Brain (tissue), 1 donor: ENCODE data around the genes KHDC1L and MTO1.

- RRBS, result no CpG with 5 or more reads among the region's 4 CpGs
Observed at GRCh38 chr6:71324202-71324556, 35.6 kb downstream of the OGFRL1 start.

DNA sequence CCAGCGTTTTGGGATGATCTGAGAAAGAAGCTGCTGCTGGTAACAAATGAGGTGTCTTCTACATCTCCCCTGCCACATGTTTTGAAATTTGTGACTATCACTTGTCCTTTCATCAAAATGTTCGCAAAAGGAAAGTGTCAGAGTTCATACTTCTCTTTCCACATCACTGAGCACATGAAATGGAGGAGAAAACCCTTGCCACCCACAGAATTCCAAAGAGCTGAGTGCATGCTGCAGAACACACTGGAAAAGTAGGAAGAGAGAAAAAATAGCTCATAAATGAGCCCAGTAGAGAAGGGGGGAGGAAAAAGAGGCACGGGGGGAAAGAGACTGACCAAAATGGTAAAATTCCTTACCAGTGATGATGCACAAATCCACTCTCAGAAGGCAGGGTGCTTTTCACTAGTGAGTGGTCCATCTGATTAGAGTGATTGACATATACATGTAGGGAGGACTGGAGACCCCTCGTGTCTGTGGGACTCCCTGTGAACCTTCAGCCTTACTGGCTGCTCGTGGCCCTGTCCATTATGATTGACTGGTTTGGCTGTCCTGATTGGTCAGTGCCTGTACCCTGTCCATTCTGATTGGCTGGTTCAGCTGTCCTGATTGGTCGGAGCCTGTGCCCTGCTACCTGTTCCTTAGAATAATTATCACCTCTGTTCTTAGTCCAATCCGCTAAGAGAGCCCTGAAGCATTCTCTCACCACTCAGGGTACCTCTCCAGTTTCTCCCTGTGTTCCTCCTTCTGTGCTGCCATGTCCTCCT lies 180.6 kb downstream of the OGFRL1 start:
- RRBS, result no CpG with 5 or more reads among the region's 7 CpGs

- RRBS, result no CpG with 5 or more reads among the region's 6 CpGs
Observed at GRCh38 chr6:72313438-72313801, 308.4 kb upstream of the KCNQ5 start.

DNA sequence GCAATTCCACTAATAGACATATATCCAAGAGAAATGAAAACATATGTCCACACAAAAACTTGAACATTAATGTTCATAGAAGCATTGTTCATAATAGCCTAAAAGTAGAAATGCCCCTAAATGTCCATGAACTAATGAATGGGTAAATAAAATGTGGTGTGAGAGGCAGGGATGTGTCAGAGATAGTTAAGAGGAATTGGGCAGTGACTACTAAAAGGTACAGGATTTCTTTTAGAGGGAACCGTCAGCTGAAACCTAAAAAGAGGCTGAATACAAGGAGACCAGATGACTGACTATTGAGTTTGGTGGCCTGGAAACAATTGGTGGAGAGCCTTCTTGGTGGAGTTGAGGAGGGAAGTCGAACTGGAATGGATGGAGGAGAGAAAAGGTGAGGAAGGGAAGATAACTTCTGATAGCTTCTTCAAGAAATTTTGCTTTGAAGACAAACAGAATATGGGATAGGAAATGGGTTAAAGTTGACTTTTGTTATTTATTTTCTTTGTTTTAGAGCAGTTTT lies 146.2 kb downstream of the KCNQ5 start:
- RRBS, result no CpG with 5 or more reads among the region's 2 CpGs

DNA sequence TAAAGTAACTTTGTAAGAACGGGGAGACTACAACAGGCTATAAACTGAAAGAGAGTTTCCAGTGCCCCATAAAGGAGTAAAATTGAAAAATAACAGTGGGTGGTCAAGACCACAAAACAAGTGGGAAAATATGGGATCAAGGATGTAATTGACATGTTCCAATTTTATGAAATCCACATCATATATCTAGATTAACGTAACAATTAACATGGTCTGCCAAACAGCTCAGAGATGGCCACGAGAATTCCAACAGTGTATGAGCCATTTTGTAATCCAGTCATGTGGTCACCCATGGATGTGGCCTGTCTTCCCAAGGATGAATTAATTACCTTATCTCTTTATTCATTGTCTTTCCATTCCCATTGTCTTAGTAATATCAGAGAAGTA lies 194.6 kb downstream of the KCNQ5 start:
- RRBS, result no CpG with 5 or more reads among the region's 3 CpGs

GRCh38 chr6:73225283-73225700 lies at the start of gene KHDC1L:
KHDC1L (minus strand) TSS chr6:73225496.
- RRBS, result no CpG with 5 or more reads among the region's 8 CpGs

DNA sequence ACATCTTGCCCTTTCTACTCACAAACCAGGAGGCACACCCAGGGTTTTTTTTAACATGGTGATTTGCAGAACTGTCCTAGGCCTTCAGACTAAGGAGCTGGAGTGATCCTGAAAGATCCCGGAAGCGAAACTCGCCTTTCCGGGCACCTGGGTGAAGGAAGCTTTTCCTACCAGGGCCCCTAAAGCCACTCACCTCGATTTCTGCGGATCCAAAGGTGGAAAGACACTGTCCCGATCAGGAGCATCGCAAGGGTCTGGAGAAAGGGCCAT lies 44.8 kb downstream of the DPPA5 start:
- RRBS, result no CpG with 5 or more reads among the region's 8 CpGs

GRCh38 chr6:73461555-73462450 lies at the start of gene MTO1:
MTO1 (plus strand) TSS chr6:73461737.
- RRBS, result 4% methylated on average over 3 of the region's 57 CpGs

DNA sequence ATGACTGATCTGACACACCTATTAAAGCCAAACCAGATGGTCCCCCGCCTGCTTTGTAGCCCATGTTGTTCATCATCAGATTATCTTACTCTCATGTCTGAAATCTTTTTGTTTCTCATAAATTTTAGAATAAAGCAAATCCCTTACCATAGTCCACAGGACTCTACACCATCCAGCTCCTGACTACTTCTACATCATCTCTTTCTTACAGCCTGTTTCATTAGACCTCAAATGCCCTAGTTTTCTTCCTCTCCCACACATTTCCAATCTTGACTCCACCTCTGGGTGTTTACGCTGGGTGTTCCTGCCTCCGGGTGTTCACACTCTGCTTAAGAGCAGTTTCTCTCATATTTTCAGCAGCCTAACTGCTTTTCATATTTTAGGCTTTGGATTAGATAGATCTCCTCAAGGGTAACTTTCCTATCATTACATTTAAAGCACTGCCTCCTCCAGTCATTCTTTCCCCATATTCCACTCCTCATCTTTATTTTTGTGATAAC lies 399.6 kb downstream of the COL12A1 start:
- RRBS, result no CpG with 5 or more reads among the region's 3 CpGs

DNA sequence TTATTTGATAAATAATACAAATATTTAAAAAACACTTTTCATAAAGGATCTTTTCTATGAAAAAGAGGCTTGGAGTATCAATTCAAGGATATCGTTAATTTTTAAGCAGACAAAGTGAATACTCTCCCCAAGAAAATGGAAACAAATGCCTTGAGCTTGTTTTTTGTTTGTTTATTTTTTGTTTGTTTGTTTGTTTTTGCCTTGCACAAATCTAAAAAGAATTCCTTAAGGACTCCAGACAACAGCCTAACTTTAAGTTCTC lies 153.8 kb downstream of the COL12A1 start:
- RRBS, result no CpG with 5 or more reads among the region's 1 CpG

- RRBS, result no CpG with 5 or more reads among the region's 2 CpGs
Observed at GRCh38 chr6:75212027-75212528, 6.2 kb upstream of the COL12A1 start.

- RRBS, result no CpG with 5 or more reads among the region's 6 CpGs
Observed at GRCh38 chr6:75224171-75224619, 18.3 kb upstream of the COL12A1 start.

DNA sequence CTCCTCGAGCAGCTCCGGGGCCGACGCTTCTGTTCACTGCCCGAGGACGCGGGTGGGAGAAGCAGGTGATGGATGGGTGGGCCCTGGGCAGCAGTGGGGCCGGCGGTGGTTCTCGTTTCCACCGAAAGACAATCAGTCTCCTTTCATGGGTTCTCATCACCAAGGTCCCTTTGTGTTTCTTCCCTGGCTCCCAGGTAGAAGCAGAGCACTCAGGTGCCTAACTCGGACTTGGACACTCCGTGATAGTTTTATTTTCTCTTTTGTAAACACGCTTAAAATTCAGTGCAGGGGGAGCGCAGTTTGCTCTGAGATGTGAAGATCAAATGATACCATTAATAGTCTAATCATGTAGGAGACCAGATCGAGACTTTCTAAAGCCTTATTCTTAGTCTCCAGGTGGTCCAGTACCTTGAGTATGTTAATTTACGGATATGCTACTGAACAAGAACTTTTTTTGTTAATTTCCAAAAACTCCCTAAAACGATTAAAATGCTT lies 508 bp downstream of the MYO6 start:
- RRBS, result under 1% methylated on average over 7 of the region's 18 CpGs

GRCh38 chr6:76876144-76876730 lies 587.1 kb downstream of the HTR1B start:
- RRBS, result no CpG with 5 or more reads among the region's 14 CpGs

GRCh38 chr6:76876731-76877310 lies 586.5 kb downstream of the HTR1B start:
- RRBS, result no CpG with 5 or more reads among the region's 24 CpGs

- RRBS, result no CpG with 5 or more reads among the region's 8 CpGs
Observed at GRCh38 chr6:77461658-77462189, 1.6 kb downstream of the HTR1B start.

DNA sequence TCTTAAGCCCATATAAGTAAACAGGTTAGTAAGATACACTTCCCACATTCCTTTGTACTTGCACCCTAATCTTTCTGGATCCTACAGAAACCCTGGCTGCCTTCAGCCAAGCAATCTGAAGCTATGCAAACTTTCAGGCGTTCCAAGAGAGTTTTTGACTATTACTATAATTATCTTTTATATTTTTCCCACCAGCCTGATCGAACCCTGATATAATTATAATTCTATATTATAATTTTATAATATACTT lies 182.0 kb downstream of the MEI4 start:
- RRBS, result no CpG with 5 or more reads among the region's 2 CpGs

DNA sequence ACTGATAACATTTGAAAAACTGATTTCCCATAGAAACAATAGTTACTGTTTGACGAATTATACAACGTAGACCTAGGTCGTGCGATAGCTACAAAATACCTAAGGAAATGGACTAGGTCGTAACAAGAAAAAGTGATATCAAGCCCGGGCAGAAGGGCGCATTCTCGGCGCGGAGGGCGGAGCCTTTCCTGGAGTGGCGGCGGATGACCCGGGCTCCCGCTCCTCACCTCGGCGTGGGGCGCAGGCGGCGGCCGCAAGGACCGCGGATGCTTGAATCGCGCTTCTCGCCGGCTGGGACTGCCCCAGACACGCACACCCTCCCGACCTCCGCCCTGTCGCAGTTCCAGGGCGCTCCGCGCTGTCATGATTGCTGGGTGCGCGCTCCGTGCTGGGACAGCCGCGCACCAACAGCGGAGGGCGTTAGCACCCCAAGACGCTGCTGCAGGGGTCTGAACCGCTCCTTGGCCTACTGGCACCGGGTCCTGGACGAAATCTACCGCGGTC lies 43.2 kb downstream of the IRAK1BP1 start:
- RRBS, result 5% methylated on average over 19 of the region's 47 CpGs

- RRBS, result no CpG with 5 or more reads among the region's 8 CpGs
Observed at GRCh38 chr6:78940520-78941321, 73.4 kb downstream of the IRAK1BP1 start.

- RRBS, result no CpG with 5 or more reads among the region's 4 CpGs
Observed at GRCh38 chr6:79060251-79061118, 17.6 kb downstream of the PHIP start.